Mesenteric fat pad (tissue), 1 donor: Measurements from ENCODE around the gene RNF13.

DNA sequence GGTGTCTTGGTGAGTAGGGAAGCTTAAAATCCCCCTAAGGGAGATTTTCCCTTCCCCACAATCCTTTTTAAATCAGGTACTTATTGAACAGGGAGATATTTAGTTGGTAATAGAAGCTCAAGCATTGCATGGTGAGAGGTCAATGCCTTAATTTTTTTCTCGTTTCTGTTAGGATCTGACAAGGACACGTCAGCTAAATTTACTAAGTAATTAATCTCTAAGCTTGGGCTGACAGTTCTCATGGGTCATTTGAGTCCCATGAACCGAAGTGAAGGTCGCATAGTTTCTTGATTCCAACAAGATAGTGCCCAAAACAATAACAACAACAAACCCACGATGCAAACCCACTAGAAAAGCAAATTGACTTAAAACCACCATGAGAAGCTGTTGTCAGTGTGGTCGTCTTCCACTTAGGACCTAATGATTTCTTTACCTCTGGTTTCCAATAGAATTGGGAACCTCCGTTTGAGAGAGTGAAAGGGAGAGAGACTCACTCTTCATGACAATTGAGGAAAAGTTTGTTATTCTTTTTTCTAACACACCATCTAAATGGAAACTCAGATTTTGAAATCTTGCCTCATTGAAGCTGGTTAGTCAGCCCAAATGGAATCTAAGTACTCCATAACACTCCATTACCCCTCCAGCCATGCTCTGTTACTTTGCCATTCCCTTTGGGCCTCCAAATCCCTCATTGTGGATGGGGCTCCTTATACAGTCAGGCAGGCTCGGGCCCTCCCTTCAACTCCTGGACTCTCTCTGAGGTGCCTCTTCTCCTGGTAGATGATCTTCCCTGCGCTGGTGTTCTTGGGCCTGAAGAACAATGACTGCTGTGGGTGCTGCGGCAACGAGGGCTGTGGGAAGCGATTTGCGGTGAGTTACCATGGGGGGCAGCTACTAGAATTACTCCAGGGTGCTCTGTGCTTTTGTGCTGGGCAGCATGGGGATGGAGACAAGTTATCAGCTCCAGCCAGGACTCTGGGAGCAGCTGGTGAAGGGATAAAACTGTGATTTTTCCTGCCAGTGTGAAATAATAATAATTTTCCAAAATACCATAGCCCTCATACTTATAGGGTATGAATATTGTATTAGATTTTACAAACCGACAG, 899 bp downstream of the TM4SF4 start:
- PRO-cap: no peak

DNA sequence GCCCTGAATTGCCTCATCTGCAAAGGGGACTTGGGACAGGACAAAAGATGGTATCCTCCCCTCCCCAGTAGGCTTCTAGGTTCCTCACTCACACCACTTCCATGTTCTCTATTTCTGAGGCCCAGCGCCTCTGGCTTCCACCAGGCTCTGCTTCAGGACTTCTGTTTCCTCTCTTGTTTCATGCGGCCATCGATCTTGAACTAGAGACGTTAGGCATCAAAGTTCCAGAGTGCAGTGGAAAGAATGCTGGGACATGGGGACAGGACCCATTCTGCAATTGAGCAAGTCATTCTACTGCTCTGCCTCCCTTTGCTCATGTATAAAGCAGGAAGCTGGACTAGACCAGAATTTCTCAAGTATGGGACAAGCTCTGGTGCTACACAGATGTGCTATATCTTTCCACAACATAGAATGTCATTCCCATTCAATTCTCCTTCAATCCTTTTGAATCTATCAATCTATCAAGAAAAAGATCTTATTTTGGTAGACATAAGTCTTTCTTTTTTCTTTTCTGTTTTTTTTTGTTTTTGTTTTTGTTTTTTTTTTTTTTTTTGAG, 1.9 kb downstream of the TM4SF4 start:
- PRO-cap: no peak

DNA sequence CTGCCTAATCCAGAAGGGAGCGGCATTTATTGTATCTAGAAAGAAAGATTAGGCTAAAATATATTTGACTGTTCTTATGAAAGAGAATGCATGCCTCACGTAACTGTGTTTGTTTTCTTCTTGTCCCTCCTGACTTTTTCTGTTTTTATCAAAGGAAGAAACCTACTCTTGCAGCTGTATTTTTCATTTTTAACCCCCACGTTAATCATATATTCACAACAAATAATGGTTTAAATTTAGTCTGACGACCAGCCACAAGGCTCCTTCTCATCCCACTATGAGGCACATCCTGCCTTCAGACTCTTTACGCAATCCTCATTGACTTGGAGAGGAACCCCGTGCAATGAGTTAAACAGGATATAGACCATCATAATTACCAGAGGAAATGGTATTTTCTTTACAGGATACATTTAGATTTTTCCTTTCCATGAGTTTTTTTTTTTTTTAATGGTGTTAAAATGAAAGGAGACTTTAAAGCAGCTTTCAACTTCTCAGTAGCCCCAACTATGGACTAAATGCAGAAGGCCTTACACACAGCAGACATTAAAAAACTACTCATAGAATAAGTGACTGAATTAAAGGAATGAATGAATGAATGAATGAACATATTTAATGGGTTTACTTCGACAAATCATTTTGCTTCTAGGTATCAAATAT, 68.5 kb downstream of the WWTR1 start:
- PRO-cap: no peak

GRCh38 chr3:149612692-149613452, 45.0 kb downstream of the WWTR1 start:
- PRO-cap: no peak

DNA sequence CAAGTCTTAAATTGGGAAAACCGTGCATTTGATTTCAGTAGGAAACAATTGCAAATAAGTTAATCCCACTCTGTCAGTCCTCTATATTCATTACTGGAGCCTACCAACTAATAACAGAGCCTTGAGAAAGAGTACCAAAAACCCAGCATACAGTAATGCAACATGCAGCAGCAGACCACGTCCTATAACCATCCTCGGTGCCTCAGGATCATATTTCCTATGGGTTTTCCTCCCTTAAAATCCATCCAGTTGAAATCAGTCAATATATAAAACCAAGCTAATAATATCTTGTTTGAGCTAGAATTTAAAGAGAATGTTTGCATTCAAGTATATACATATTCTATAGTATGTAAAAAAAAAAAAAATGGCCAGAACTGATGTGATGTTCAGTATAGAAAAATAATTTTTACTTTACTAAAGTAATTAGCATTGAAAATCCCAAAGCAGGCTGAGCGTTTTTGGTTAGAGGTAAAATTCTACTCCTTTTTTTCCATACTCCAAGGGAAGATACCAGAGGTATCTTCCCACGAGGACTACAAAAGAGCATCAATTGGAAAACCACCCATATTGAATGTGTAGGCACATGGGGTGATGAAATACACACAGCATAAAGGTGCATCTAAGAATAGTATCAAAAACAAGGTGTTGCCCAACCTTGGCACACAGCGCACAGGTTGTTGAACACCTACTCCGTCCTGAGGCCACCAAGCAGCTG, 31.5 kb downstream of the WWTR1 start:
- PRO-cap: no peak

GRCh38 chr3:149647692-149648986, 9.7 kb downstream of the WWTR1 start:
- PRO-cap: no peak

DNA sequence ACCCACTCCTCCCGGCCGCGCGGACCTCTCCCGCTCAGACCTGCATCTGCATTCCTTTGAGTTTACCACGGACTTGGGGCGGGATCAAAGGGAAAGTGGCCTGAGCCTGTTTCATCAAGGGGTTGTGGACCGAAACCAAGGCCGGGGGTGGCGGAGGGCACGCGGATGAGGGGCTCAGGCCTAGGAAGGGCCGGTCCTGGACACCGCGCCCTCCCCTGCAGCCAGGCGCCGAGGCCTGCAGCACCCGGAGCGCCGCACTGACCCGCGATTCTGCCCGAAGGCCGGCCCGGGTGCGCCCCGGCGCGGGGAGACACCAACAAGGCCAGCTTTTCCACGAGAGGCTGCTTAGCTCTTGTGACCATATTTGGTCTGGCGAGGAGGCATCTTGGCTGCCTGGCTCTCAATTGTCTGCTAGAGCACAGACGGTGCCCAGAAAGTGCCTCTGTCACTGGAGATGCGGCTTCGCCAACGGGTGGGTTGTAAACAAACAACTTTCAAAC, 462 bp upstream of the WWTR1 start:
- PRO-cap: no peak

DNA sequence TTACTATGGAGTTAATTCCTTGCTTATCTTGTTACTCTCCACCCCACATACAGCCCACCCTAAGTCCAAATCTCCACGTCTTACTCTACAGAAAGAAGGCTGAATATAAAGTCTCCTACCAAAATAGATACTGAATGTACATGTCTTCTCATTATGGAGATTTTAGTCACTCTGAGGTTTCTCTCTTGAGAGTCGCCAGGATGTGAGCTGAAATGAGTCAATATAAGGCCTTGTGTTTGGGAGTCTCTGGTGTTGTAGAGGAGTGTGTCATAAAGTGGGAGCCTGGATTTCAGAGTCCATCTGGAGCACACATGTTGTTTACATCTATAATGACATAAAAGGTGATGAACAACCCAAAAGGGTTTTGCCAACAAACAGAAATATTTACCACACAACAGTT, 45.2 kb upstream of the WWTR1 start:
- PRO-cap: no peak

DNA sequence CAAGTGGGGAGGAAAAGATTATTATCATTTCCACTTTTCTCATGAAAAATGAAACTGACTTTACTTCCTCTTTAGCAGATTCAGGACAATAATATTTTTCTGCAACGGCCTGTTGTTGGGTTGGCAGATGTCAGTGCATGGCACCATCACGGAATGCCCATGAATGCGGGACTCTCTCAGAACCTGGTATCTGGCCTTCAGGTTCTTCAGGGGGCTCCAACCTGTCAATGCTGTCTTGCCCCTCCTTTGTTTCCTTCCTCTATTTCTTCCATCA, 11.1 kb downstream of the ANKUB1 start:
- PRO-cap: no peak

DNA sequence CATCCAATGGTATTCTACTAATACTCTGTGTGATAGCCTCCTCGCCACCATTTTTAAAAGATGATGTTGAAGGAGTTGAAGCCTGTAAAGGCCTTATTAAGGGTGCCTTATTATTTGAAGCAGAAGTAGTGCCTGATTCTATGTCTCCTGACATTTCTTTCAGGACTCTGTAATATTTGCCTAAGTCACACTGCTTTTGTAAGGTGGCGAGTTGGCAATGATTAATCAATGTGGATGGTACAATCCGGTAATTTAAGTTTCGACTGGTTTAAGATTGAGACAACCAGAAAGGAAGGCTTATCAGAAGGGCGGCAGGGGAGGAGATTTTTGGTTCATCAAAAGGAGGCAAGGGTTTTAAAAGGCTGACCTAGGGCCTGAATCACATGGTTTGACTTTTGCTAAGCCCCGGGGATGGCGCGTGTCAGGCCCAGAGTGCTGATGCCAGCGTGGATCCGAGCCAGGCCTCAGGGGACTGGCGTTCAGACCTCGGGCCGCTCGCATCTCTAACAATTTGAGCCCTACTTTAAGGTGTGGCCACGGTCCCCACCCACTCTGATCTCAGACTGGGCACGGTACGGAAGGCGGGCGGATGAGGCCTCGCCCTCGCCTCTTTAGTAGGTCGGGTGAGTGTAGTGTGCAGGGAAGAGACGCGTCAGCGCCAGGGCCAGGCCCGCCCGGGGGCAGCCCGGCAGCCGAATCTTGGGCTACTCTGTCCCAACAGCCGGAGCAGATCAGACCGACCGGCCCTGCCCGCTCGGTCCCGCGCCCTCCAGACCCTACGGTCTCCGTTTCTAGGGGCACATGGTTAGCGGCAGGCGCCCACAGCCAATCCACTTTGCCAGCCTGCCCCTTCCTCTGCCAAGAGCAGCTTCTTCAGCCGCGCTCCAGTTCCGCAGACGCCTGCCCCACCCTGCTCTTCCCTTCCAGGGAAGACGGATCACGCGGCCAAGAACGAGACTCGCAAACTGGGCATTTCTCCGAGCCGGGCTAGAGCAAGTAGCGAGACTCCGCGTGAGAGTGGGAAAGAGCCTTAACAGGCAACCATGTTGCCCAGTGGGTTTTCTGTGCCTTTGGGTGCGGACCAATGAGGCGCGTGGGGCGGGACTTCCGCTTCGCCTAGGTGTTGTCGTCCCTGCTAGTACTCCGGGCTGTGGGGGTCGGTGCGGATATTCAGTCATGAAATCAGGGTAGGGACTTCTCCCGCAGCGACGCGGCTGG, at the start of gene RNF13:
Gene RNF13, plus strand, starts transcription at position 1,115 of the 1,218 bp plus-strand sequence.
- PRO-cap: bidirectional peak, plus-strand start at position 643 of the sequence, minus-strand start at position 497 of the sequence; bidirectional peak, plus-strand start at position 1,169 of the sequence, minus-strand start at position 934 of the sequence

DNA sequence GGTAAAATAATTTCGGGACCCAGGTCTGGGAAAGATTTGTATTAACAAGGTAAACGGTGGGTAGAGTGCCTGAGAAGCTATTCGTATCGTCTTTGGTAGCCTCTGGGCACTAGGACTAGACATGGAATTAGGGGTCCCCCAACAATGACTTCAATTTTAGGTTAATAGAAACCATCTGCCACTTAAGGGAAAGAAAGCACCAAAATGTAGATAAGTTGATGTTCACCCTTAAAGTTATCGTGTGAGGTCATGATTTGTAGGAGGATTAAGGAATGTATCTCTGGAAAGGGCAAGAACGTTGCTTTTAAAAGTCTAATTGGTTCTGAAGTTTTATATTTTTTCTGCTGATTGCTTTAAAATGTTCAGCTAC, 1.3 kb upstream of the PFN2 start:
- PRO-cap: no peak

DNA sequence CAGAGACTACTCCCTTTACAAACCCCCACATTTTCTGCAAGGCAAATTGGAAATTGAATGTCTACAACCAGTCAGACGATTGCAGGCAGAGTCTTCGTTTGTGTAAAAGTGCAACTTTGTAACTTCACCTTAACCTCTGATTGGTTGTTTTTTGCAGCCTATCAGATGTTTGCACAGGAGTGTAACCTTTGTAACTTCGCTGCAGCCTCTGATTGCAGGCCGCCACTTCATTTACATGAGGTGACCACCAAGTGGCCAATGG, 68.0 kb upstream of the PFN2 start:
- PRO-cap: no peak

DNA sequence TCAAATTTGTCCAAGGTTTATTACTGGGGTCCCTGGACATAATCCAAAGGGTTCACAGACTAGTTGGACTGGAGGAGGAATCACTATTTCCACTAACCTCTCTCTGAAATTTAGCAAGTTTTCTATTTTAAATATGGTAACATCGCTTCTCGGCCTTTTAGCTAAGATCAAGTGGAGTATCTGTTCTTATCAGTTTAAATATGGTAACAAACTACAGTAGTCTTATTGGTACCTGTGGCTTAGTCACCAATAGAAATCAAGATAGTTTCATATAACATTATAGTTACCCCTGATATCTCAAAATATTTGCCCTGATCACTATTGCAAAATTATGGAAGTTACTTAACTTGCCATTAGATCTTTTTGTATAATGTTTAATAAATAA, 166.5 kb upstream of the TSC22D2 start:
- PRO-cap: no peak

DNA sequence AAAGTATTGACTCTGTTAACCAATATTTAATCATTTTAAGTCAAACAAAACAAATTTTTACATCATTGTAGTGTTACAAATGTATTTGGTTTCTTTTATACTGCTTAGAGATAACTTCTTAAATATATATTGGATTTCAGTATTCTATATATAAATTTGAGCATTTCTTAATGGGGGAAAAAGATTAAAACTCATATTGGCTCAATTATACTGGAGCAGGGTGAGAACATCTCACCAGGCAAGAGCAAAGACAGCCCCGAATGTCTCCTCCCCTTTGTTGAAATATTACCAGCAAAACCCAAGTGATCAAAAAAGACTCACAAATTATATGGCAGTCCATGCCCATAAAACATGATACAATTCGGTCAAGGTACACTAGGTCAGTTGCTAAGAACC, 129.5 kb upstream of the TSC22D2 start:
- PRO-cap: no peak

DNA sequence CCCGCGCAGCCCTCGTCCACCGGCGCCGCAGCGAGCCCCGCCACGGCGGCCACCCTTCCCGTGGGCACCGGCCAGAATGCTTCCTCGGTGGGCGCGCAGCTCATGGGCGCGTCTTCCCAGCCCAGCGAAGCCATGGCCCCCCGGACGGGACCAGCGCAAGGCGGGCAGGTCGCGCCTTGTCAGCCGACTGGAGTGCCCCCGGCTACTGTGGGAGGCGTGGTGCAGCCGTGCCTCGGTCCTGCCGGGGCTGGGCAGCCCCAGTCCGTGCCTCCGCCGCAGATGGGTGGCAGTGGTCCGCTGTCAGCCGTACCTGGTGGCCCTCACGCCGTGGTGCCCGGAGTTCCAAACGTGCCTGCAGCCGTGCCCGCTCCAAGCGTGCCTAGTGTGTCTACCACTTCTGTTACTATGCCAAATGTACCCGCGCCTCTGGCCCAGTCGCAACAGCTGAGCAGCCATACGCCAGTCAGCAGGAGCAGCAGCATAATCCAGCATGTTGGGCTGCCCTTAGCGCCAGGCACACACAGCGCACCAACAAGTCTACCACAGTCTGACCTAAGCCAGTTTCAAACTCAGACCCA, 2.5 kb downstream of the TSC22D2 start:
- PRO-cap: no peak

GRCh38 chr3:150443940-150444526, 35.9 kb downstream of the TSC22D2 start:
- PRO-cap: no peak

GRCh38 chr3:150520409-150520819, 25.9 kb downstream of the SERP1 start:
- PRO-cap: no peak

- PRO-cap: no peak
Measured at GRCh38 chr3:150538276-150538598, 8.1 kb downstream of the SERP1 start.

DNA sequence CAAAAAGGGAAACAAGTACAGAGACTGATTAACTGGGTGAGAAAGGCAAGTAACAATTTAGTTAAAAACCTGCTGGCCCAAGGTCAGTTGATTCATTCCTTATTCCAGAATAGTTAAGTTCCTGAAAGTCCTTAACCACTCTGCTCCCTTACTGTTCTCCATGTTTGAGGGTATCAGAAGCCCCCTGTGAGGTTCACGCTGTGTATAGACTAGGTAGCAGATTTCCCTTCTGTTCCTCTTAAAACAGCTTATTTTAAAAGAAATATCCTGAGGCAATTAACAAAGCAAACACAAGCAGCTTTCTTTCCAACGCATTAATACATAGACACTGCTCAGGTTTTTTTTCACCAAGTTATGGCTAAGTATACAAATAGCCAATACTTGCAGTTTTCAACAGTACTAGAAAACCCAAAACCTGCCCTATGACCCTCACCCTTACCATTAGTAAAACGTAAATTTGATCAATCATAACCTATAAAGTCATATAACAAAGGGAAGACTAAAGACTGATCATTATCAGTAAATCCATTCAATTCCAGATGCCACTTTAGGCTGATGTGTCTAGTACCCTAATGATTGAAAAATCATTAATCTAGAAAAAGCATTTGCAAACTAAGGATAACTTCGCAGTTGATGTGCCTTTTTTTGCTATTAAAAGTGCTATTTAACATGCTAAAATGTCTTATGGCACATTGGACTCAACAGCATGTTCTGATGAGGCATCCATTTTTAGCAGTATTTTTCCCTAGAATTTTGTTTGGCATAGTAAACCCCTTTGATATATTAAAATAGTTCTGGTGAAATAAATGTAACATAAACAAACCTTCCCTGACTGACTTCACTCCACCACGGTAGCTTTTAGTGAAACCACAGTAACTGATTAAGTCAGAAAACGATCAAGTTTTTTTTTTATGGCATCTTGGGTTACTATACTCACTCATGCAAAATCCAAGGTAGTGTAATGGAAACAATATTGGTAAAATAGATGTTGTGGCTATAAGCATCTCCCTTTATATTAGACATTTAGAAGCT, 3.1 kb downstream of the SERP1 start:
- PRO-cap: no peak

DNA sequence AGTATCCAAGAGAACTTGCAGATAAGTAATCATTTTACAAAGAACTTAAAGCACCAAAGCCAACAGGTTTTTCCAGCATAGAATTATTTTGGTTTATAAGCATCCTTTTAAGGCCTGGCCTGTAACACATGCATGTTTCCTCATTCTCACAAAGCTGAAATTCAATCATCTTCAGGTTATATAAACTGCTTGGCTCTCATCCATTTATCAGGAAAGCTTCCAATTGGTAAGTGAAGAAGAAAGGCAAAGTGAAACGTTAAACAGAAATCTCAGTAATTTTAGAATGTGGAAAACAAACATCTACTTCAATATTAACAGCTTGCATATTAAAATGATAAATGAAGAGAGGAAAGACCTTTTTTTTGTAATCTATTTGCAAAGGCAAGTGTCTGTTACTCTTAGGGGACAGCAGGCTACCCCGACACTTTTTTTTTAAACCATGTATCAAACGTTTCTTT, 1.5 kb downstream of the SERP1 start:
- PRO-cap: no peak